Epithelial cell of esophagus (primary cell): ENCODE measurements around the gene AGFG1.

- RRBS, result no CpG with 5 or more reads among the region's 5 CpGs
Observed at GRCh38 chr2:227179996-227180285, 15.5 kb downstream of the COL4A3 start.

DNA sequence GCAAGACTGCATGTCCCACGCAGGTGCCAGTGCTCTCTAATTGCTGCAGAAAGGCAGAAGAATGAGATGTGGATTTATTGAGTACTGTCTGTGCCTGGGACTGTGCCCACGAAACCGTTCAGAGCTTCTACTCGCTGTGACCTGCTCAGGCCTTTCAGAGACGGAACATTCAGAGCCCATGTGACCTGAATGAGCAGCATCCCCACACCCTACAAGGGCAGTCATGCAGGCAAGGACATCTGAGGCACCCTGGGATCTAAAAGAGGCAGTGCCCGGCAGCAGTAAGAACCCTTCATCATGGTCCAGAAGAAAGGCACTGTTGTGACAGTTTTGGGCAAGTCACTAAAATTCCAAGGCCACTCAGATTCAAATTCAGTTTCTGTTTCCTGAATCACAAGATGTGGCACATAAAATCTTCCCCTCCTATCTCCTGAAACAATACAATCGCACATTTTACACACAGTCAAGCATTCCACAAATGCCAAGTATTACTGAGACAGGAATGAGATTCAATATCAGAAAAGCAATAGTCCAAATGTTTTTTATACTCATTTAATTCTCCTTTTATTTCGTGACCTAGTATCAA, 16.0 kb downstream of the COL4A3 start:
- RRBS, result no CpG with 5 or more reads among the region's 8 CpGs

DNA sequence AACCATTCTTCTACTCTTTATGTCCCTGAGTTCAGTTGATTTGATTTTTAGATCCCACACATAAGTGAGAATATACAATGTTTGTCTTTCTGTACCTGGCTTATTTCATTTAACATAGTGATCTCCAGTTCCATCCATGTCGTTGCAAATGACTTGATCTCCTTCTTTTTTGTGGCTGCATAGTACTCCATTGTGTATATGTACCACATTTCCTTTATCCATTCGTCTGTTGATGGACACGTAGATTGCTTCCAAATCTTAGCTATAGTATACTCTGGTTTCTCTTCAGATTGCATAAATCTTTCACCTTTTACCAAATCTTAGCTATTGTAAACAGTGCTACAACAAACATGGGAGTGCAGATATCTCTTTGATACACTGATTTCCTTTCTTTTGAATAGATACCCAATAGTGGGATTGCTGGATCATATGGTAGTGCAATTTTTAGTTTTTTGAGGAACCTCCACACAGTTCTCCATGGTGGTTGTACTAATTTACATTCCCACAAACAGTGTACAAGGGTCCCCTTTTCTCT, 67.6 kb downstream of the COL4A3 start:
- RRBS, result no CpG with 5 or more reads among the region's 3 CpGs

- RRBS, result 1% methylated on average over 57 of the region's 87 CpGs
Observed at GRCh38 chr2:227471779-227472660, at the start of gene AGFG1. Gene AGFG1 (plus strand): TSS chr2:227472156.

DNA sequence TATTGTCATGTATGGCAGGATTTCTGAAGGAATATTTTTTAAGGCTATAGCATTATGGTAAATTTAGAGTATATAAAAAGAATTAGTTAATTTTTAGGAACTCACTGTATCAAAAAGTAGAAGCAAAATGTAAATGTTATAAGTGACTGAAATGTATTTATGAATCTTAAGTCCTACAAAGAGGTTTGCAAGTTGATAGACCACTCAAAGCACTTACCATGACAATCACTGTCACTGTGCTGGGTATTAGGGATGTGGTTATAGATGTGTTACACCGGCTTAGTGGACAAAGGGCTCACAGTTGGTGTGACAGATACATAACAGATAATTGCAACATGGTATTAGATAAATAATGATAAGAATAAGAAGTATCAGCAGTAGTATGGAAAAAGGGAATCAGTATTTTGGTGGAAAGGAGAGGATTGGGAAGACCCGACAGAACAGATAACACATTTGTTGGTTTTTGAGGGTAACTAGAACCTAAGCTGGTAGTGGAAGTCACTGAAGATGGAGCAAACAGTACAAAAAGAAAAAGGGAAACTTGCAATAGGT, 21.6 kb downstream of the AGFG1 start:
- RRBS, result no CpG with 5 or more reads among the region's 2 CpGs

GRCh38 chr2:227527939-227528406, 56.0 kb downstream of the AGFG1 start:
- RRBS, result no CpG with 5 or more reads among the region's 2 CpGs

DNA sequence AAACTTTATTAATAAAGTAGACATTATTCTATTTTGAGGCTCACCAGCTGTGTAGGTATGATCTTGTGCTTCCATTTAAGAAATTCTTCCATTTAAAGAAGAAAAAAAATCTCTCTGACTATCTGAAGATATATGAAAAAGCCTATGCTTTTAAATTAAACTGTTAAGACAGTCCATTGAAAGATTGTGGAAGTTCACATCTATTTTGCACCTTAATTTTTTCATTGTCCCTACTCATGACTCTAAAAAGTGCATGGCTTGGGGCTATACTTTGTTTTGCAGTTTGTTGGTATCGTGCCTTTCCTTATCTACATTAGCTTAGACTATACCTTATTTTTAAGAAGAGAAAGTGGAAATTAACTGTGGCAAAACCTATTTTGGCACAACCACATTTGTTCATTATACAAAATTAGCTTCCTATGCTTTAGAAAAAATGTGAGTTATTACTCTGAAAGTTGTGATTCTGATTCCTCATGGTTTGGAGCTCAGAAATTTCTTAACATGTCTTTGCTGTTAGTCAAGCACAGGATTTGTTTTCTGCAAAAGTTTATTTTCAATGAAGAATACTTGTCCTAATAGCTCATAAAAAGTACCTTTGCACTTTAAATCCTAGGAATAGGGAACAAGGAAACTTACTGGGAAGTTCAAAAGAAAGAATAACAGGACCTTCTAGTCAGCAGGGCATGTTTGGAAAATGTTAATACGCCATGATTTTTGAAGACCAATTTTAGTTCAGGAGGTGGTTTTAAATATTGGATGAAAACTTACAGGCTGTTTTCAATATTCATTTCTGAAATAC, 38.2 kb upstream of the SCYGR2 start:
- RRBS, result no CpG with 5 or more reads among the region's 2 CpGs

DNA sequence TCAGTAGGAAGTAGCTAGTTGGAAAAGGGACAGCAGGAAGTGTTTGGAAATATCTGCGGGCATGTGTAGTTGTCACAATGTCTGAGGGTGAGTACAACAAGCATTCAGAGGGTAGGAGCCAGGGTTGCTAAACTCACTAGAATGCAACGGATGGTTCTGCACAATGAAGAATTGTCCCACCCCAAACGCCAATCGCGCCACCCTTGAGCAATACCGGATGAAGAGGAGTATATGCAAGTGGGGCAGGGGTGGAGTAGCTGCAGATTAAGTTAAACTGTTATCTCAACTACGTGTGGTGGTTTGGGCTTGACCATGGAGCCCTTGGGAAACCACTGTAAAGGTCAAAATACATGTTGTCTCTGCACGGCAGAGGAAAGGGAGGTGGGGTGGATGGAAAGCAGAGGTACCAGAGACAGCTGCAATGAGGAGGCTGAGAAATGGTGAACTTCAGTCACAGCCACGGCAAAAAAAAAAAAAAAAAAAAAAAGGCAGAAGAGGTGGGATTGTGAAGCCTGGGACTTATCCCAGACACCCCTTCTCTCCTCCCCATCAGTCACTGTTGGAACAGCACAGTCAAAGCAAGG, 5.2 kb downstream of the CCL20 start:
- RRBS, result no CpG with 5 or more reads among the region's 9 CpGs

- RRBS, result no CpG with 5 or more reads among the region's 4 CpGs
Observed at GRCh38 chr2:228466430-228466894, 285.0 kb upstream of the SPHKAP start.

DNA sequence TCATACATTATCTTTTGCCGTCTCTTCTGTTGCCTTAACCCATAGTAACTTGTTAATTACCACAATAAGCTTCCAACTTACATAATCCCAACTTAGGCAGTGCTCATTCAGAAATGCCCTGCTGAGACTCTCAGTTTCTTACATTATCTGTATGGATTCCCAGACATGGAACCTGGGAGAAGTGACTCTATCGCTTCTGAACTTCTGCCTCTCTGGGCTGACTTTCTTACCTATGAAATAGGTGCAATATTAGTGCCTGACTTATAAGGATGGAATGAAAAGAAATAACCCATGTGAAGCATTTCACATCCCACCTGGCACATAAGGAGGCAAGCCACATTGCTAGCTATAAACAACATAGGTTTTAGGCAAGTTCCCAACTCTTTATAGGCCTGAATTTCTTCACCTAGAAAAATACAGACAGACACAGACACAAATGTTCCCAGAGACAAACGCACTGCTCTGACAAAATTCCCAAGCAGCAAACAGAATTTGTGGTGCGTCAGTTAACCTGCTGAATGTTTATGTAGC, 166.5 kb downstream of the PID1 start:
- RRBS, result no CpG with 5 or more reads among the region's 4 CpGs

DNA sequence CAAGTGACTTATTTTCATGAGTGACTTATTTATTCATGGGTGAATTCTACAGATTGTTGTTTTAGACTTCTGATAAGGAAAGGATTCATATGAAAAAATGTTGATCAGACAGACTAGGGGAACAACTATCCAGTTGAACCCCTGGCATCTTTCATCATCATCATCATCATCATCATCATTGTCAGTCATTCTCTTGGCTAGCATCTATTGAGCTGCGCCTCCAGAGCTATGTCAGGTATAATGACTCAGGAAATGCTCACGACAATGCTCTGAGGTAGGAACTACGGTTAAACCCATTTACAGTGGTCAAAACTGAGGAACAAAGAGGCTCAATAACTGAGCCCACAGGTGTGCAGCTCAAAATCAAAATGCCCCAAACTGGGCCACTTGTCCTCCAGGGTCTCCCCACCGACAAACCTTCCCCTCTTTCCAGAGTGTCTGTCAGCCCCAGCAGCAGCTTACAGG, 93.5 kb downstream of the PID1 start:
- RRBS, result no CpG with 5 or more reads among the region's 4 CpGs

DNA sequence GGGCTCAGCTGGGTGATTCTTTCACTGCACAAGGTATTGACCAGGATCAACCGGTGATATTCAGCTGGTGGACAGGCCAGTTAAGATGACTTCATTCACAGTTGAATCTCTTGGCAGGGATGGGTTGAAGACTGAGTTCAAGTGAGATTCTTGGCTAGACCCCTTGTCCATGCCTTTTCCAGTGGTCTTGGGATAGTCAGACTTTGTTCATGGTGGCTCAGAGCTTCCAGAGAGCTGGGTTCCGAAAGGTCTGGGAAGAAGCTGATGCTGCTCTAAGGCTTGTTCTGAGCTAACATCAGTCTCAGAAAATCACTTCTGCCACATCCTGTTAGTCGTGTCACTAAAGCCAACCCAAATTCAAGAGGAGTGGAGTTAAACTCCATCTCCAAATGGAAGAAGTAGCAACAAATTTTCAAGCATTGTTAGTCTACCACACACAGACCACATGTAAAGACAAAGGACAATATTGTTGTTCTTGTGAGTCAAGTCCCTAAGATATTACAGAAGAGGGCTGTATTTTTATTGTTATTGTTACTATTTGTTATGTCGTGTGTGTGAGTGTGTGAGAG, 77.9 kb downstream of the PID1 start:
- RRBS, result no CpG with 5 or more reads among the region's 4 CpGs

- RRBS, result no CpG with 5 or more reads among the region's 2 CpGs
Observed at GRCh38 chr2:229244736-229245543, 26.1 kb downstream of the PID1 start.

DNA sequence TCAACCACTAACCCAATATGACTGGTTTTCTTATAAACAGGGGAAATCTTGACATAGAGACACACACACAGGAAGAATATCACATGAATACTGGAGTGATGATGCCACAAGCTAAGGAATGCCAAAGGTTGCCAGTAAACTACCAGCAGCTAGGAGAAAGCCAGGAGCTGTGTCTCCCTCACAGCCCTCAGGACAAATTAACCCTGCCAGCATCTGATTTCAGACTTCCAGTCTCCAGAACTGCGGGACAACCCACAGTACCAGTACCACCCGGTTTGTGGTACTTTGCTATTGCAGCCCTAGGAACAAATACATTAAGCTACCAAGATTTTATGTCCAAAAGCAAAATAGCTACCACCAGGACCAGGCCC, 10.1 kb downstream of the PID1 start:
- RRBS, result no CpG with 5 or more reads among the region's 2 CpGs

DNA sequence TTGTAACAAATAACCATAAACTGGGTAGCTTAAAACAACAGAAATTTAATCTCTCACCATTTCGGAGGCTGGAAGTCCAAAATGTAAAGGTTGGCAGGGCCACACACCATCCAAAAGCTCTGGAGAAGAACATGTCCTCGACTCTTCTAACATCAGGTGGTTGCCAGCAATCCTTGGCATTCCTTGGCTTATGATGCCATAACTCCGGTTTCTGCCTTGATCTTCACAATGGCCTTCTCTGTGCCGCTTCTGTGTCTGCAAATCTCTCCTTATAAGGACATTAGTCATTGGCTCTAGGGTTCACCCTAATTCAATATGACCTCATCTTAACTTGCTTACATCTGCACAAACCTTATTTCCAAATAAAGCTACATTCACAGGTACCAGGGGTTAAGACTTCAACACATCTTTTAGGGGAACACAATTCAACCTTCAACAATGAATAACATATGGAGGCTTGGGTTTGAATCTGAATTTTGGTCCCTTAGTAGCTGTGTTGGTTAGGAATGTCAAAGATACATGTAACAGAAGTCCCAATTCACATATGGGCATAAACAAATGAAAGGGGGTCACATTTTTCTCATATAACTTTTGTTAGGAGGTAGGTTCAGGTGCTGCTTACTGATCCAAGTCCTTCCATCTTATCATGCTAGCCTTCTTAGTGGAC, 8.3 kb downstream of the PID1 start:
- RRBS, result no CpG with 5 or more reads among the region's 4 CpGs

DNA sequence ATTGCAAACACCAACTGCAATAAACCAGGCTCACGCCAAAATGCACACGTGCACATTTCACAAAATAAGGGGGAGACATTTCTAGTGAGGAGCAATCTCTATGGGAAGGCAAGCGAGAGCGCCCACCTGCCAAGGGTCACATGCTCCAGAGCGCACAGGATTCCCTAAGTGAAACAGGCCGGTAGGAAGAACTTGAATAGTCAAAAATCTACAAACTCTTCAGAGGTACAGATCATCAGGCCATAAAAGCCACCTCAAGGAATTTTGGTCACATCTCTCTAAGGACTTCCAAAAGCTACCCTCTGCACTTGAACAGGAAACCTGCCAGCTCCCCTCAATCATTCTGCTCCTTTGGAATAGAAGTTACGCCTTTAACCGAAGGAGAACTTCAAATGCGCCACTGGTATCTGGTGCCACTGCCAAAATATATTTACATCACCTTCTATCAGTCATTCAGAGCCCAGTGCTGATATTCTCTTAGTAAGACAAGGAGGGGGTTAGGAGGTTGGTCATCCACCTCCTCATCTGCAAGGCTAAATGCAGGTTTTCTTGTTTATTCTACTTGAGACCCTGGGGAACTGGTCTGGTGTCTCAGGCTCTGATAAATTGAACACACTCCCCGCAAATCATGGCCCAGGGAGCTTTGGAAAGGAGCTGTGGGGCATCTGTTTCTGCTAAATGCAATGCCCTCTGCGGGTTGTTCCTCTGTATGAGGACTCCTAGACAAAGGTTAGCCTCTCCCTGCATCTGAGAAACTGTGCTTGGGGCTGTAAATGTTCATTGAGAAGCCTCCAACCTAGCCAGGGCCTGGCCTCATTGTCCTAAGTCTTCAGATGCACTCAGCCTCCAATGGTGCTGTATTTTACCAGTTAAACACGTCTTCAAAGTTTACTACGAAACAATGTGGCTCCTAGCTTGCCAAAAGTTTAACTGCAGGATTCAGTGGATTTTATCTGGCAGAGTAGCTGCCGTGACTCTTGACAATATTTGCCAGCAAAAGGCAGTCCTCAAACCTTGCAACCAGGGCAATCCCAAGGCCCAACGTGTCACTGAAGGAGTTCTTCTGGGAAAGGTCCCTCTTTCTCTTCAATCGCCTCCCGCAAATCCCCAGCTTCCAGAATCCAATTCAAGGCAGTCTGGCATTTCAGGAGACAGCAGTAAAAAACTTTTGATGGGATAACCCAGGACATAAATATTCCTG, 1.4 kb downstream of the PID1 start:
- RRBS, result no CpG with 5 or more reads among the region's 17 CpGs

GRCh38 chr2:229391959-229392528, 121.0 kb upstream of the PID1 start:
- RRBS, result no CpG with 5 or more reads among the region's 1 CpG

DNA sequence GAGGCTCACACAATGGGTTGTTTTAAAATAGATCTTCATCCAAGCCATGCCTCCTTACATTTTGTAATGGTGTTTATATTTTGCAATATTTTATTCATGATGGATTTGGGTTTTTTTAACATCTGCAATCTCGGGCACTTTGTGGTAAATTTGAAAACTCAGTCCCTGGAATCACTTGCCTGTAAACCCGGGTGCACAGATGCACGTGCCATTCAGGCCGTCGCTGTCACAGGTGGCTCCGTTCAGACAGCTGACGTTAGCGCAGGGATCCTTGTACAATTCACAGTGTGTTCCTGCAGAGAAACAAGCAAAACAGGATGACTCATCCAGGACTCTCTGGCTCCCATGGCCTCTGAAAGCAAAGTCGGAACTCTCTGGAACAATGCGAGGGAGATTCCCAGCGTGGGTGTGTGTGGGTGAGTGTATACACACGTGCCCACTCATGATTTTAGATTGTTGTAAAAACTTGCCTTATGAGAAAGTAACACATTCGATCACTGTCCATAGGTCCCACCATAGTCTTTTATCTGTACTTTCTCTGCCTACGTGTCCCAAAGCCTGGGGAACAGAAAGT, 136.1 kb upstream of the PID1 start:
- RRBS, result no CpG with 5 or more reads among the region's 14 CpGs

DNA sequence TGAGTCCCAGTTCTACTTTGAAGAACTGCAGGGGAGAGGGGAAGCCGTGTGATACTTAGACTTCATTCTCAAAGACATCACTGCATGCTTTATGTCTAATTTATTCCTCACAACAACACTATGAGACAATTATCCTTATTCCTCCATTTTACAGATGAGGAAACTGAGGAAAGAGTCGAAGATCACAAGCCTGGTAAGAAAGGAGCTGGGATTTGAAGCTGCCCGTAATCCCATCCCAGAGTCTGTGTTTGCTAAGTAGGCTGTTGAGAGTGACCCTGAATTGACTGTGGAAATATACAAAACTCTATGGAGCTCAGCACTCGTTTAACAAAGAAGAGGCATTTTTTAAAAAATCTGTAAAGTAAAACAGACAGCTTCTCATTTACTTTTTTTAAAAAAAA, 136.7 kb upstream of the PID1 start:
- RRBS, result no CpG with 5 or more reads among the region's 4 CpGs

DNA sequence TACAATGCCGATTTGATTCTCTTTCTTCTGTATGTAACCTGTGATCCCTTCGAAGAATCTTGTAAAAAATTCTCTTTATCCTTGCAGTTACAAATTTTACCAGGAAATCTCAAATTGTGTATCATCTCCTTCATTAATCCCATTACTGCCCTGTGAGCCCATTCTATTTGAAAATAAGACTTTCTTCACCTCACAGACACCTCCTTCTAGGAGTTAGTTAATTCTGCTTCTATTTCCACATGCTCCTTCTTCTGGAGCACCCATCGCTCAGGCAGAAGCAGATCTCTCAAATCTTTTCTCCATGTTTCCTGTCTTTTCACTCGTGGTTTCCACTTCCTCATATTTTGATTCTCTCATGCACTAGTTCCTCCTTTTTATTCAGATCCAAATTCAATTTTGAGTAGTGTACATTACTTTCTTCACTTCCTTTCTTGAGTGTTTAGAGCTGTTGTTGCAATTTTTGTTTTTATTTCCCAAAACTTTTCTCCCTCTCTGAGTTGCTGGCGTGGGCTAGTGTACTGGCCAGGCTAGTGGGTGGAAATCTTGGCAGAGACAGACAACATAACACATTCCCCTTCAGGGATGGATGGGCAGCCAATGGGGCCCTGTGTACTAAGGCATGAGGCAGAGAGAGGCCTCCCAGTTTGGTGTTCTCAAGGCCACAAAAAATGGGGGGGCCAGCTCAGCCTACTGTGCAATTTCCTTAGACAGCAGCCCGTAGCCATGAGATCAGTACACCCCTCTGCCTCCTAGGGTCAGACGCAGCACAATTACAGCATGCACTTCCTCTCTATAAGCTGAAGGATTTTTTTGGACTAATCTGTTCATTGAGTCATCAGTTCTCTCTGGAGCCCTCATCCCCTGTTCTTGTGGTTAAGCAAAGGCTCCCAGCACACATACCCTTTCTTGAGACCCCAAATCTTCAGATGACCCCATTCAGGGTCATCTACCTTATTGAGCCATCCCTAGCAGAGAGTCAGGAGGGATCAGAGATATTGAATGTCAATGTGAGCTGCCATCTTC, 145.1 kb upstream of the PID1 start:
- RRBS, result no CpG with 5 or more reads among the region's 7 CpGs